Endothelial cell of umbilical vein (primary cell): ENCODE measurements around a stretch of chr1.

DNA sequence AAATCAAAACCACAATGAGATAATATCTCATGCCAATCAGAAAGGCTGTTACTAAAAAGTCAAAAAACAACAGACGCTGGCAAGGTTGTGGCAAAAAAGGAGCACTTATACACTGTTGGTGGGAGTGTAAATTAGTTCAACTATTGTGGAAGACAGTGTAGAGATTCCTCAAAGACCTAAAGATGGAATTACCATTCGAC, 123.1 kb downstream of the PTPRC start:
- PRO-cap = no peak
CAGE:
- cytosol, long polyA minus RNA = no peak
- cytosol, long polyA plus RNA = no peak
- long polyA plus RNA = no peak
- nucleus, long polyA minus RNA = no peak
- nucleus, long polyA plus RNA = no peak

DNA sequence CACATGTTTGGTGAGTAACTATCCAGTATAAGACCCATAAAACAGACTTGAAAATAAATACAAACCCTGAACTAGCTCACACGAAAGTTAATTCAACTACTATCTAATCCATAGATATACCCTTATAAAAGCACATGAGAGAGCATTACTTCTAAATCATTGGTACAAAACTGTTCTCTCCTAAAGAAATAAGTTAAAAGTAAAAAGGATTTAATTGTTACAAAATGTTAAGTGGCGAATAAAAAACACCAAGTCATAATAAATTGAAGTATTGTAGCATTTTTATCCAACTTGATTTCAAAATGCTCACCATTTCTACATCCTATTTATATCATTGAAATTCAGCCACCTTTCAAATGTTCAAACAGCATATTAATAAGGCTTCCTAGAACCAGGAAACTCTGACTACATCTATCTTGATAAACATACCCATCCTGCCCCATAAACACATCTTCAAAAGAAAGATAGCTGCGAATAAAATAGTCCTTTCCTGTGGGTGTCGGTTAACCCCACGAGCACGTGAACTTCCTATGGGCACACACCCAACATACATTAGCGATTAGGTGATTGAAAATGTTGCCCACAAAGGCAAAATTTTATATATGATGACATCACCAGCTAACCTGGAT, 295.8 kb downstream of the PTPRC start:
- PRO-cap = bidirectional peak, plus-strand start outside the sequence, minus-strand start at position 463 of the sequence
CAGE:
- cytosol, long polyA minus RNA = no peak
- cytosol, long polyA plus RNA = no peak
- long polyA plus RNA = no peak
- nucleus, long polyA minus RNA = no peak
- nucleus, long polyA plus RNA = no peak

DNA sequence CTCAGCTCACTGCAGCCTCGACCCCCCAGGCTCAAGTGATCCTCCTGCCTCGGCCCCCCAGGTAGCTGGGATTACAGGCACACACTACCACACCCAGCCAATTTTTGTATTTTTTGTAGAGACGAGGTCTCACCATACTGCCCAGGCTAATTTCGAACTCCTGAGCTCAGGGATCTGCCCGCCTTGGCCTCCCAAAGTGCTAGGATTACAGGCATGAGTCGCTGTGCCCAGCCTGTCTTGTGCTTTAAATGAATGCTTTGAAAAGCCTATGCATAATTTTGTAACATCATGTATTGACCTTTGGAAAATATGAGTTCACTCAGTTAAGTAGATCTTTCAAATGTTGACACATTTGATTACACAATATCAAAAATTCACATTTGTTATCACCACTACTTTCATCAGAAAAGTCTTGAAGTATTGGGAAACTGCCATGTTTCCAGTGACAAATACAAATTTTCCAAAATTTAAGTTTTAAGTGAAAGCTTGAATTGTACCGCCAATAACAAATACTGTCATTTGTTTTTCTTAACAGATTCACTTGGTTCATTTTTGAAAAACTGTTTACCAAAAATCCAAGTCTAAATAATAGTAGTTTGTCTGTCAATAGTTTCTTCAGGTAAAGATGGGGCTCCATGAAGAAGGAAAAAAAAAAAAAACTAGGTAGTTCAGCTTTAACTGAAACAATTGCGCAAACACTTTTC, 233.4 kb upstream of the NR5A2 start:
- PRO-cap = no peak
CAGE:
- cytosol, long polyA minus RNA = no peak
- cytosol, long polyA plus RNA = no peak
- long polyA plus RNA = no peak
- nucleus, long polyA minus RNA = no peak
- nucleus, long polyA plus RNA = no peak

DNA sequence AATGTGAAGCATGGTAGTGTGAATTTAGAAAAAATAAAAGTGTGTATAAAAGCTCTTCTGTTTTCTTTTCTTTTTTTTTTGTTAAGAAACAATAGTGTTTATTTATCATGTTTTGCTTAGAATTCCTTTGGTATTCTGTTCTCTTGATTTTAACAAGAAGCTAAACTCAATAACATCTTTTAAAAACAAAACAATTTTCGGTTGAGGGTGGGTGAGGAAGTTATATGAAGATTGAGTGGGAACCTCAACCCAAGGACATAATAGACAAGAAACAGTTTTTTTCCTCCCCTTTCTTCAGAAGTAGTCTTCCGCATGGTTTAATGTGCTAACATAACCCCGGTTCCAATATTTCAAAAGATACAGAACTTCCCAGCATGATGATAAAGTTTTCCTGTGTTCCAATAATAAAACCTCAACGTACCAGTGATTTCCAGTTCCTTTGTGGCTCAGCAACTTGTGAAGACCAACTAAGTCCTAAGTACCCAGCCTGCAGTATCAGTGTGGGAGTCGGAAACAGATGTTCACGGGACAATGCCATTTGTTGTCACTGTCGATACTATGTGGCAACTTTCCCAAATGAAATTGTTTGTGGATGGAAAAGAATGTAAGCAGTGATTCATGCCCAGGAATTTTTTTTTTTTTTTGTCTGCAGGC, 48.4 kb downstream of the NR5A2 start:
- PRO-cap = bidirectional peak, plus-strand start at position 433 of the sequence, minus-strand start at position 469 of the sequence
CAGE:
- cytosol, long polyA minus RNA = no peak
- cytosol, long polyA plus RNA = no peak
- long polyA plus RNA = no peak
- nucleus, long polyA minus RNA = start-site peak on the minus strand centred at position 9 of the sequence, 26 bp wide, 25 reads; start-site peak on the minus strand centred at position 275 of the sequence, 106 bp wide, 20 reads; start-site peak on the minus strand centred at position 464 of the sequence, 12 bp wide, 25 reads
- nucleus, long polyA plus RNA = start-site peak on the minus strand centred at position 456 of the sequence, 27 bp wide, 7 and 8 reads in 2 replicates

- PRO-cap = no peak
CAGE:
- cytosol, long polyA minus RNA = no peak
- cytosol, long polyA plus RNA = no peak
- long polyA plus RNA = no peak
- nucleus, long polyA minus RNA = no peak
- nucleus, long polyA plus RNA = no peak
Measured at GRCh38 chr1:200129430-200129957, 102.0 kb downstream of the NR5A2 start.

DNA sequence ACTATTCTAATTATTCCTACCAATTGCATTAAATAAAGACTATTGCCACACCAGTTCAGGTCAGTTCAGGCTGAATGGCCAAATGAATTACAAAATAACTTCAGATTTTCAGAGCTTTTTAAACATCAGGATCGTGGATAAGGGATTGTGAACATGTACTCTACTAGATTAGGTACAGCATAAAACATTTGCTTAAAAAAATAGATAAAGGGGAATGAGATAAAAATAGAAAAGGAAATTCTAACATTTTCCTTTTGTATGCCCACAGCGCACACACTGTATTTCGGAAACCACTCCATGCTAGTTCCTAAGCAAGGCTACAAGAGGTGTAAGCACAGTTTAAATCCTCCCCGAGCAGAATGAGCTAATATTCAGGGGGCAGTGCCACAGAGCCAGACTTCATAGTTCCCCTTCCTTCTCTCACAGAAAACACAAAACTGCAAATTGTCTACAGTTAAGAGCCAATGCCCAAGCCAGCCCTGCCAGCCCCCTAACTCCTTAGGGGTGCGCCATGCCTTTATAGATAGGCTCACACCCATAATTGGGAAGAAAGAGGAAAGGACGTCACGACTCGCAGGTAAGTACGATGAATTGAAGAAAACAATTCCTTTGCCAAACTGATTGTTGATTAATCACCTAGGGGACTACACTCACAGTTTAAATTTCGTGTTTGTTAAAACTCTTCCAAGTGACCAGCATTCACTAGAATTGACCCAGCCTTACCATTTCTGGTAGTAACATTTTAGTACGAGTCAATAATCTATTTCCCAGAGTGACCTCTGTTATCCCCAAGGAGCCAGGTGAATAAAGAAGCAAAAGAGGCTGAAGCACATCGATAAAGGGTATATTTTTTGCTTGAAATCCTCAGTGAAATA, 159.3 kb downstream of the ZNF281 start:
- PRO-cap = no peak
CAGE:
- cytosol, long polyA minus RNA = no peak
- cytosol, long polyA plus RNA = no peak
- long polyA plus RNA = no peak
- nucleus, long polyA minus RNA = no peak
- nucleus, long polyA plus RNA = no peak

DNA sequence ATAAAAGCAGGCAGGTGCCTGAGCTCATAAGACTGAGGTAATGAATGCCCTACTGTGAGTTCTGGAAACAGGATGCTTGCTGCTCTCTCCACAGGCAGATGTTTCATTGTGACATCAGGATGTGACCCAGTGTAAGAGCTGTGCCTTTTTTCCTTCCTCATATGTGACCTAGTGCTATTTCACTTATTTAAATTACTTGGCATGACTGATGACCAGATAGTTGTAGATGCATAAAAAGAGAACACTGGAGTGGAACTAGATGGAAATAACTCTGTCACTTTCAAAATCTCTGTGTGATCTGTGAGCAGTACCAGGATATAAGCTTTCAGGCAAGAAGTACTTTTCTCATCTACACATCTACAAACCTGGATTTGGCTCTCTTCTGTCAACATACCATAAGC, 31.8 kb downstream of the KIF14 start:
- PRO-cap = no peak
CAGE:
- cytosol, long polyA minus RNA = no peak
- cytosol, long polyA plus RNA = no peak
- long polyA plus RNA = no peak
- nucleus, long polyA minus RNA = no peak
- nucleus, long polyA plus RNA = no peak

DNA sequence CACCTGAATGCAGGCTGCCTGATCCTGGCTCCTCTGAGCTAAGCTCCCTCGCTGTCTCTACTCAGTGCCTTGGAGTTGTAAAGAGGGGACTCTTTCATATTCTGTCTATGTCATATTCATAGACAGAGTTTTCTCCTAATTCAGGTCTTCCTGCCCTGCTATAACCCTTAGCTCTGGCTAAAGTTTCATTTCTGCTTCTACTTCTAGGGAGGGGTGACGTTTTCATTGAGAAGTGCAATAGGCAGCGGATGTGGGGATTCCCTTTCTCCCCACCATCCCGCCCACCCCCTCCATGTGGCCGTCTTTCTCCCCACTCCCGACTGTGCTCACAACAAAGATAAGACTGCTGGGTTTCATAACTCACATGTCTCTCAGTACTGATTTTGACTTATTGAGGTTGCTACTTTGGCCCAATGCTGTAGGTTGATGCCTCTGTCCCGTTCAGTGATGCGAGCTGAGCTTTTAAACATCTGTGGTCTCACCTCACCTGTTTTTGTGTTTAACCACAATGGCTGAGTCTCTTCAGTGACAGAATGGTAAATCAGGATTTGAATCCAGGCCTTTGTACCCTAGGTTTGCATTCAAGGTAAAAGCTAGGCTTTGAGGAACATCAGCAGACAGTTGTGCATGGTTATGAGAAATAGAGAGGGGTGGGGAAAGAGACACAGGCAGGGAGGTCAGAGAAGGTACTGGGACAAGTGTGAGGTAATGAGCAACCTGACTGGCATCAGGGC, 7.8 kb upstream of the KIF14 start:
- PRO-cap = no peak
CAGE:
- cytosol, long polyA minus RNA = no peak
- cytosol, long polyA plus RNA = no peak
- long polyA plus RNA = no peak
- nucleus, long polyA minus RNA = no peak
- nucleus, long polyA plus RNA = no peak

DNA sequence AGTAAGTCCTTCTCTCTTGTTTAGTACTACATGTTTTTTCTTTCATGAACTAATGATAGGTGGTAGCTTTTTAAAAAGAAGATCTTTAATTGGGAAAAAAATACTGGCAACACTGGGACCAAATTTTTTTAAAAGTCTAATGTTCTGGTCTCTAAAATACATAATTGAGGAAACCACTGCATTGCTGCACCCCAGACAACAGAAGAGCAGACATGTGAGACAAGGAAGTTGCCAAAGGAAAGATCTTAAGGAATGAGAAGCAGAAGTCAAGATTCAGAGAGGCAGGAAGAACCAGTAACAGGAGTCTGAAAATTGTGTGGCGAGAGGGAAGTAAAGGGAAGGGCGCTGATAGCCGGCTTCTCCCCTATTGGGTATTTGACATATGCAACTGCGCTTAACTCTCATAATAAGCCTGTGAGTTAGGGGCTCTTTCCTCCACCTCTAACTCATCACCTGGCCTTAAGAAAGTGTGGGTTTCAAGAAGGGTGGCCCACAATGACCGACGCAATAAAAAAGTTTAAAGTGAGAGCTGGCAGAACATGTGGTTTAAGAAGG, 21.9 kb upstream of the KIF14 start:
- PRO-cap = no peak
CAGE:
- cytosol, long polyA minus RNA = no peak
- cytosol, long polyA plus RNA = no peak
- long polyA plus RNA = no peak
- nucleus, long polyA minus RNA = no peak
- nucleus, long polyA plus RNA = no peak

DNA sequence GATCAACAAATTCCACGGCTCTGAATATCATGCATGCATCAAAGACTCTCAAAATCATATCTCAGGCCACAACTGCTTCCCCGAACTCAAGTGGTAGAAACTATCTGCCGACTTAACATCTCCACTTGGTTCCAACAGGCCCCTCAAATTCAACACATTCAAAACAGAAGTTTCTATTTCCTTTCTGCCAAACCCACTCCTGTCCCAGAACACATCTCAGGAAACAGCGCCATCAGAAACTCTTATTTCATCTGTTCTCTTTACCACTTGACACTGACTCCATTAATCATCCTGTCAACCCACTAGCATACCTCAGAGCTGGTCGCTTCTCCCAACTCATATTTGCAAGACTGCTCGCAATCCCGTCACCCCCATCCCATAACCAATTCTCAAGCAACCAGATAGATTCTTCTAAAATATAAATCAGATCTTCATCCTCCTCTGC, 16.6 kb downstream of the DDX59 start:
- PRO-cap = no peak
CAGE:
- cytosol, long polyA minus RNA = no peak
- cytosol, long polyA plus RNA = no peak
- long polyA plus RNA = no peak
- nucleus, long polyA minus RNA = no peak
- nucleus, long polyA plus RNA = no peak

GRCh38 chr1:200670443-200670821, 725 bp upstream of the DDX59 start:
- PRO-cap = bidirectional peak, plus-strand start at chr1:200670556, minus-strand start at chr1:200670370
CAGE:
- cytosol, long polyA minus RNA = no peak
- cytosol, long polyA plus RNA = no peak
- long polyA plus RNA = no peak
- nucleus, long polyA minus RNA = no peak
- nucleus, long polyA plus RNA = no peak

DNA sequence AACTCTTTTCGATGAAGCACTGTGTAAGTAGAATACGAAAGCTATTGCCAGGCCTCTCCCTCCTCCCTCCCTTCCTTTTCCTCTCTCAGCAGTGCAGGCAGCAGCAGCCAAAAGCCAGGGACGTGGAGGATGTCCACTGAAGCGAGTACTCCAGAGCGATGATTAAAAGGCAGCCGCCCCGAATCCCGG, 219 bp upstream of the CAMSAP2 start:
- PRO-cap = bidirectional peak, plus-strand start outside the sequence, minus-strand start at position 138 of the sequence
CAGE:
- cytosol, long polyA minus RNA = no peak
- cytosol, long polyA plus RNA = no peak
- long polyA plus RNA = no peak
- nucleus, long polyA minus RNA = no peak
- nucleus, long polyA plus RNA = no peak

DNA sequence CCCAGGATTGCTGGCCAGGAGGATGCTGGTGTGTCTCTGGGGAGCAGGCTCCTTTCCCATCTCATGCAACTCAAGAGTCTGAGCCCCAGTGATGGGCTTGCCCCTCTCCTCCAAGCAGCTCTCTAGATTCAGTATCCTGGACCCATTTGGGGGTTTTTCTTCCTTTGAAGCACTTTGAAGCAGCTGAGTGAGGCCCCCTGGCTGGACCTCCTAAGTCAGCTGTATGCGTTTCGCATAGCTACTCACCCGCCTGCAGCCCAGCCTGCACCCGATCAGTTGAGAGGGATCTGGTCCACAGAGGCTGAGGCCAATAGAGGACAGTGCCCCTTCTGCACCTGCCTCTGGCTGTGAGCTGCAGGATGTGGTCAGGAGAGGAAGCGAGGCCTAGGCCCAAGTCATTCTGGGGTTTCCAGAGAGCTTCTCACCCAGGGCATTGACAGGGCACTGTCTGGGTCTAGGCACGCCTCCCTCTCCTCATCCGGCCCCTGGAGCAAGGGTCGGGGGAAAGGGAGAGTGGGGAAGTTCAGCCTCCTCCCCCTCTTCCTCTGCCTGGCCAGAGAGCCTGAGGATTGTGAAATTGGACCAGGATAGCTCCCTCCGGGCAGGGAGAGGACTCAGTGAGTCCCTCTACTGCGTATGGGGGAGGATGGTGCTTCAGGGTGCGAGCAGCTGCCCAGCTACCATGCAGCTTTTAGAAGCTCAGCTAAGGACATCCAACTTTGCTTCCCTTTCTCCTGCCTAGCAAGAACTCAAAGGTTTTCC, 6.5 kb upstream of the INAVA start:
- PRO-cap = no peak
CAGE:
- cytosol, long polyA minus RNA = no peak
- cytosol, long polyA plus RNA = no peak
- long polyA plus RNA = no peak
- nucleus, long polyA minus RNA = no peak
- nucleus, long polyA plus RNA = no peak

DNA sequence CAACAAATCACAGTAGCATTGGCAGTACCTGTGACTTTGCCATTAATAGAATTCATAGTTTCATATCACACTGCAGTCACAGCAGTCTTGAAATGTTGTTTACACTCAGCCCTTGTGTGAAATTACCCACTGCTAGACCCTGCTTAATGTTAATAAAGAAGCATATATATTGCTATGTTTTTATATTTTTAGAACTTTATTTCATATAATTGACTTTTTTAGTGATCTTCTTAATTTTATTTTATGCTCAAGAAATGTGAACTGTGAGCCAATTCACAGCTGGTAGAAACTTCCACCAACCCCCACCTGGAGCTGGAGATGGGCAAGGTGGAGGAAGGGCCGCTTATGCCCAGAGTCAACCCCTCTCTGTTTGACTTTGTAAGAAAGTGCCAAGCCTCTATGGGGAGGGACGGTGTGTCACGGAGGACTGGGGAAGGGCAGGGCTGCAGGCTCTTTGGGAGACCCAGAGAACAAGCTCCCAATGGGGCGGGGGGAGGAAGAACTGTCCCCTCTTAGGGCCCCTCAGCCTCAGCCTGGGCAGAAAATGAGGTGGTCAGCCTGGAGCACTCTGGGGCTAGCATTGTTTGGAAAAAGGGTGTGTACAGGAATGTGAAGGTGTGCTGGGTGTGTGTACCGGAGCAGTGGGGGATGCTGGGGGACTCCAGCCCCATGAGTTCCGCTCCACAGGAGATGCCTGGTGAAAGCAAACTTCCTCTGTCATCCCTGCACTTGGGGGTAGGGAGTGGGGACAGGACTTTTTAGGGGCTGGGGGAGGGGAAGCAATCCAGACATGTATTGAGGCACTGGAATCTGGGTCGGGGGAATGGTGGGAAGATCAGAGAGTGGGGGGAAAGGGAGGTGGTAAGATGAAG, 1.4 kb upstream of the INAVA start:
- PRO-cap = no peak
CAGE:
- cytosol, long polyA minus RNA = no peak
- cytosol, long polyA plus RNA = no peak
- long polyA plus RNA = no peak
- nucleus, long polyA minus RNA = no peak
- nucleus, long polyA plus RNA = no peak

DNA sequence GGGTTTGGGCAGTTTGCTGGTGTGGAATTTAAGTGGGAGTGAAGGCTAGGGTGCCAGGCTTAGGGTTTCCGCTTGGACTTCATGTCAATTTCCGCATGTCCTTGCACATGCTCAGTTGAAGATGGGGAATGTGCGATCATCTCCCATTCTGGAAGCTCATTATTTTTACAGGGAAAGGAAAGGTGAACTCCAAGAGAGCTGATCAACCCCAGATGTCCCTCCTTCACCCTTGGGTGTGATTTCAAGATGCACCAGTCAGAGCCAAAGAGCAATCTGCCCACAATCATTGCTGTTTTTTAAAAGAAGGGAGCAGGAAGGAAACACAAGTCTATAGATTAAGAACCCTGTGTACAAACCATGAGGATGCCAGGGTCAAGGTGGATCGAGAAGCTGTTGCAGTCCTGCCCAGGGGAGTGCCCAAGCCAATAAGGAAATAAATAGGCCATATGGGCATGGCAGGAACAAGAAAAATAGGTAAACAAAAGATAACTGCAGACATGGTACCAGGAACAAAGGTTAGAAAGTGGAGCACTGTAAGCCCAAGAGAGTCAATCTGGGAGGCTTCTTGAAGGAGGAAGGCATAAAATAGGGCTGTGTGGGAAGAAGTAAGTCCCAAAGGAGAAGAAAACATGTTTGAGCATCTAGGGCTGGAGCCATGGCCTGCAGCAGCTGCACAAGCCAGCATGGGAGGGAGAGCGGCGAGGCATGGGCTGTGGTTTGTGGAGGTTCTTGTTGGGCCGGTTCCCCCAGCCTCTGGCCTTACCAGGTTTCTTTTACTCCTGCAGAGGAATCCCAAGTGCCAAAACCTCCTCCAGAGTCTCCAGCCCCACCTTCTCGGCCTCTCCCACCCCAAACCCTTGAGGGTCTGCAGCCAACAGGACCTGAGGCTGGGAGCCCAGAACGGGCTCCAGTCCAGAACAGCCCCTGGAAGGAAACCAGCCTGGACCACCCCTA, 13.5 kb downstream of the INAVA start:
- PRO-cap = no peak
CAGE:
- cytosol, long polyA minus RNA = no peak
- cytosol, long polyA plus RNA = no peak
- long polyA plus RNA = no peak
- nucleus, long polyA minus RNA = no peak
- nucleus, long polyA plus RNA = no peak

DNA sequence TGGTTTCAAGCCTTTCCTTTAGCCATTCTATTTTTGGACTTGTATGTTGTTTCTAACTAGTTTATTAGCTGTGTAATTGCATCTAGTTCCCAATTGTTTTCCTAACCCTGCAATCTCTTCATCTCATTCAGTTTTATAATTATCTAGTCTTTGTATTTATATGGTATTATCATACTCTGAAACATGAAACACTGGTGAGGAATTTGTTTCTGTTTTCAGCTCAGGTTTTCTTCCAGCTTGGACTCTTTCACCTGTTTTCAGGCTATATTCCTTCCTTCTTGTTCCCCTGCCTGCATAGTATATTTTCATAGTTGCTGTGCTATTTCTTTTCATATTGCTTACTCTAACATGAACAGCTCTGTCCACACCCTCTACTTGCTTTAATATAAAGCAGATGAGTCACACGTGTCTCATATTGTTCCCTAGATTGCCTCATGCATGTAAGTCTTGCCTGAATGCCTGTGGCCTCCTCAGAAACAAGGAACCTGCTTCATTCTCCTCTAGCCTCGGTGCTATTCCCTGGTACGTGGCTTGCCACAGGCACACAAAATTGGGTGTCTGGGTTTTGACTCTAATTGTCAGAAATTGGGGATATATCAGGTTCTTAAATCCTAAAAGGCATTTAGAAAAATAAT, 16.7 kb upstream of the PKP1 start:
- PRO-cap = no peak
CAGE:
- cytosol, long polyA minus RNA = no peak
- cytosol, long polyA plus RNA = no peak
- long polyA plus RNA = no peak
- nucleus, long polyA minus RNA = no peak
- nucleus, long polyA plus RNA = no peak

- PRO-cap = no peak
CAGE:
- cytosol, long polyA minus RNA = no peak
- cytosol, long polyA plus RNA = no peak
- long polyA plus RNA = no peak
- nucleus, long polyA minus RNA = no peak
- nucleus, long polyA plus RNA = no peak
Measured at GRCh38 chr1:201302522-201303084, 19.3 kb downstream of the PKP1 start.

GRCh38 chr1:201357154-201357963, 20.1 kb downstream of the TNNT2 start:
- PRO-cap = no peak
CAGE:
- cytosol, long polyA minus RNA = no peak
- cytosol, long polyA plus RNA = no peak
- long polyA plus RNA = no peak
- nucleus, long polyA minus RNA = no peak
- nucleus, long polyA plus RNA = no peak

DNA sequence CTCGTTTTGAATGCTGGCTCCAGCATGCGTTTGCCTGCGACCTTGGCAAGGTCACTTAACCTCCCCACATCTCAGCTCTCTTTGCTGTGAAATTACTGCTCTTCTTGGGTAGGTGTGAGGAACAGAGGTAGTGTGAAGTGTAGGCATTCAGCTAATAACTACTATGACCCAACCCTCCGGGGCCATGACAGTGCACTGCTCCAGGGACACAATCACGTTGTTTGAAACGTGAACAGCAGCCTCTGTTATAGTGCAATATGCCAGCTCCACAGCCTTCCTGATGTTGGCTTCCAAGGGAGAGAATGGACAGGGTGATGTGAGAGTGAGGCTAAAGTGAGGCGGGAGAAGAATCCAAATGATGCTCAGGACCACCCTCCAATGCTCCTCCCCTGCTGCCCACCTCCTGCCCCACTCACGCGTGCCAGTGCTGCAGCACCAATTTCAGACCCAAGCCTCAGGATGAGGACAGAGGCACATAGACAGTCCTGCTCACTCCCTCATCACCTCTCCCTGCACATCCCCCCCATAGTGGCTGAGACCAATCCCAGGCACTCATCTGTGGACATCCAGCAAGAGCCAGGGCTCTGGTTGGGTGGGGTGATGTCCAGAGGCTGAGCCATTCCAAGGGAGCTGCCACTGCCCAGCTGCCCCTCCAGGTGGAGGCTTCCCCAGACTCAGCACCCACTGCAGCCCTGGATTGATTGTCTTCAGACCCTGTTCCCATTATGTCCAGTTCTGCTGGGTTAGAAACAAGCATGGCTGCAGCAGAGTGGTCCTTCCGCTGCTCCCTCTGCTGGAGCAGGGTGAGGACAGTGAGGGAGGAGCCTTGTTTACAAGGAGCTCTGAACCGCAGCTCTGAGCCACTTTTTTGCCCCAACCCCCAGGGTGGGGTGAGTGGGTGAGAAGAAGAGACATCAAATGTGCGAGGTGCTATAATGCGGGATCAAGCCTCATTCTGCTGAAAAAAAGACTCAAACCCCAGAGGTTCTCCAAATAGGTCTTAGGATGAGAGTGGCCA, 2.6 kb downstream of the TNNT2 start:
- PRO-cap = no peak
CAGE:
- cytosol, long polyA minus RNA = no peak
- cytosol, long polyA plus RNA = no peak
- long polyA plus RNA = no peak
- nucleus, long polyA minus RNA = no peak
- nucleus, long polyA plus RNA = no peak

GRCh38 chr1:201397644-201398200, 1.4 kb downstream of the LAD1 start:
- PRO-cap = no peak
CAGE:
- cytosol, long polyA minus RNA = no peak
- cytosol, long polyA plus RNA = no peak
- long polyA plus RNA = no peak
- nucleus, long polyA minus RNA = no peak
- nucleus, long polyA plus RNA = no peak